Cytotoxic T cell (primary cell): ENCODE results near the genes SEC24B and MCUB.

DNA sequence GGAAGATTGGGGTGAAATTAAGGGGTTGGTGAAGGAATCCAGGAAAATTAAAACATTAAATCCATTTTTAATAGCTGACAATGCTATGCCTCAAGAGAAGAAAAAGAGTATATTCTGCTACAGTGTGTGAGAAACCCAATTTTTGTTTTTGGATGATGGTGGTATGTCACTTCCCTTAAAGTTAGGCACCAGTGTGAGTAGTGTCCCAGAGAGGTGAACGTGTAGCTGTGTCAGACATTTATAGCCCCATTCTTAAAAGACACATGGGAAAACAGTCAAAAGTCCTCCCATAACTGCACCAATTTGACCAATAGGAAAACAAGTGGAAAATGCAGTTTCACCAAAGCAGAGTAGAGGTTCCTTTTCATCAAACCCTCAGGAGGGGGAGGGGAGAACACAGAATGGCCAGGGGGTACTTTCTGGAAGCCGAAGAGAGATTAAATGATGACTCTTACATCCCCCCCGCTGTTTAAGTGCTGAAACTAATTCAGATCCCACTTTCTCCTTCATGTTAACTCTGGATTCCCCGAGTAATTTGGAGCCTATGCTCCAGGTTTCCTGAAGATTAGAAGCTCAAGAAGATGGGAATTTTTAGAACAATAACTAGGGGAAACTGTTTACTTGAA, 1.9 kb upstream of the LEF1 start:
- PRO-cap, 2 experiments, result no peak in any of the 2 experiments

DNA sequence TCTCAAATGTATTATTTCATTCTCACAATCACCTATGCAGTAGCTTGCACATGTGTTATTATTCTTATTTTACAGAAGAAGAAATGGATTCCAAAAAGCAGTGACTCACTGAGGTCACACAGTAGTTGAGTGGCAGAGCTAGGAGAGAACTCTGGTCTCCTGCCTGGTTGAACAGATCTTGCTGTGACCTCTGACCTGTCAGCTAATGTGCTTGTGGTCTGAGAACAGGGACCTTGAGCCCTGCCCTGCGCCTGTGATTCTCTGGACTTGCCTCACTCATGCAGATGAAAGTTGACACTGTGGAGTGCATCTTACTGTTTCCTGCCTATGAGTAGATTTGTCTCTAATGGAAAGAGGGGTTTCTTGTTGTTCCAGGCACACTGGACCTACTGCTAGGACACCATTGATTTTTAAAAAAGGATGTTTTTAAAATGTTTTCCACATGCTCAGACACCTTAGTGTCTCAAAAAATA, 32.3 kb downstream of the ETNPPL start:
- PRO-cap, 2 experiments, result no peak in any of the 2 experiments

DNA sequence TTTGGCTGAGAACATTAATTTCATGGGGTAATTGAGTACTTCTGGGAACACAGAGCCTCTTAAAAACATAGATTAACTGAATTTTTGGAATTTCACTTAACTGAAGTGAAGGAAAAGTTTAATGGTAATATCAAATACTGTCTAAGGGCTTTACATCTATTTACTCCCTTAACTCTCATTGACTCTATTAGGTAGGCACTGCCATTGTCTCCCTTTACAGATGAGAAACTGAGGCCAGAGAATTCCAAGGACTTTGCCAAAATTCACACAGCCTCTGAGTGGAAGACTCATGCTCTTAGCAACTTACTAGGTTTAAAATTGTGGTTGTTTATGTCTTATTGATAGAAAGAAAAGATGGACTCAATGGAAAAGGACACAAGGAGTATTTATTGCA, 154.0 kb upstream of the ETNPPL start:
- PRO-cap, 2 experiments, result peak in 1 of 2 experiments; most common plus-strand start position 238 of the sequence (in 1)

DNA sequence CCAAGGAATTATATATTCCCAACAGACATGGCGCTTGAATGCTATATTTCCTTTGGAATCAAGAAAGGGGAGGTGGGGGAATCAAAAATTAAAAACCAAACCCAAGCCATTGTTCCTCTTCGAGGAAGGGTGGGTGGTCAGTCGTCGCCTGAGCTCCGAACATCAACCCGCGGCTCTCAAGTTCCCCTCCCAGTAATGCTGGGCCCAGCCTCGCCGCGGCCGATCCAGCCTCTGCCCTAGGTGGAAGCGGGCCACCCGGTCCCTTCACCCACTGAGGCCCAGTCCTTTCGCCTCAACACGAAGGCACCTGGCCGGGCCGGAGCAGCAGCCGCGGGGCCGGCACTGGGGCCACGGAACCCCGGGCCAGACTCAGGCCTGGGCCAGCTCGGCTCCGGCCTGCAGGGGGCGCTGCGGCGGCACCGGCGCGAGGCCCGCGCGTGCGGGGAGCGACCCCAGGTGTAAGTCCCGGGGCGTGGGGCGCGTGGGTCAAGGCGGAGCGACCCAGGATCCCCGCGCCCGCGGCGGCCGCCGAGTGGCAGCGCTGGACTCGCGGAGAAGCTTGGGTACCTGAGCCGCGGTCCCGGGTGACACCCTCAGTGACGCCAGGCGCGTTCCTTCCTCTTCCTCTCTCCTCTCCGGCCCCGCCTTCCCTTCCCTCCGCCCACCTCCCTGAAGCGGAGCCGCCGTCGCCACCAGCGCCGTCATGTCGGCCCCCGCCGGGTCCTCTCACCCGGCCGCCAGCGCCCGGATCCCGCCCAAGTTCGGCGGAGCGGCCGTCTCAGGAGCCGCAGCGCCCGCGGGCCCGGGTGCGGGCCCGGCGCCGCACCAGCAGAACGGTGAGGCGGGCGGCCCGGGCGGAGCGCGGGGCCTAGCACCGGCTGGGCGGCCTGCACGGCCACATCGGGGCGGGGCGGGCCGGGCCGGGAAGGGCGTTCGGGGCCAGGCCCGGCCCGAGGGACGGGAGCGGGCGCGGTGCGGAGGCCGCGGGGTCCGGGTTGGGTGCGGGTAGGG, at the start of gene SEC24B:
Gene SEC24B (plus strand): TSS at position 649 of the 1,011 bp plus-strand sequence.
- PRO-cap, 2 experiments, result peak in 2 of 2 experiments; most common plus-strand start position 140 of the sequence (in 2); most common minus-strand start position 598 of the sequence (in 2)

GRCh38 chr4:109501705-109502764, 58.0 kb upstream of the MCUB start:
- PRO-cap, 2 experiments, result no peak in any of the 2 experiments

- PRO-cap, 2 experiments, result peak in 2 of 2 experiments; most common plus-strand start chr4:109560289 (in 2); most common minus-strand start chr4:109560028 (in 1)
Observed at GRCh38 chr4:109559960-109560719, at the start of gene MCUB. MCUB (plus strand) TSS chr4:109560246.

DNA sequence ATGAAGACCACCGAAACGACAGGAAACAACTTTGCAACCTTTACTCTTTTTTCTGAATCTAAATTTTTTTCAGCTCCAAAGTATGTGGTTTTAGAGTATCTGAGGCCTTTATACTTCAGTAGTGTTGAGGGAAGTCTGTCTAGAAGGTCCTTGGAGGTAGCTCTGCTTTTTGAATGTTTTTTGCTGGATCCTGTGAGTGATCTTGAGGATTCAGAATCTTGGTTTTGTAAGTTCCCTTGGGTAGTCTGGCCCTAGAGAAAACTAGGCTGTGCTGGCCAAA, 39.3 kb downstream of the MCUB start:
- PRO-cap, 2 experiments, result peak in 1 of 2 experiments; most common plus-strand start position 118 of the sequence (in 1)

DNA sequence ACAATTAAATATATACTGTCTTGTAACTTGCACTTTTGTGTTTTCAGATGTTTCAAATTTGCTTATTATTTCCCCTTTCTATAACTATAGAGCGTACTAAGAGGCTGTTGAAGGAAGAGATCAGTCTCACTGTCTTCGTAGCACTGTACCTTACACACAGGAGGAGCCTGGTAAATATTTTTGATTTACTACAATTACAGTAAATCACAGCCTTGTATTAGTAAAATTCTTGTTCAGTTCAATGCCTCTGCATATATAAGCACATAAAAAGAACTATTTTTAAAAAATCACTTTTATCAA, 395 bp downstream of the CFI start:
- PRO-cap, 2 experiments, result no peak in any of the 2 experiments

GRCh38 chr4:110134640-110134936, 63.8 kb downstream of the ELOVL6 start:
- PRO-cap, 2 experiments, result no peak in any of the 2 experiments

GRCh38 chr4:110196587-110196984, 1.8 kb downstream of the ELOVL6 start:
- PRO-cap, 2 experiments, result peak in 1 of 2 experiments; most common plus-strand start chr4:110196646 (in 1)

- PRO-cap, 2 experiments, result no peak in any of the 2 experiments
Observed at GRCh38 chr4:110198163-110198278, 394 bp downstream of the ELOVL6 start.

GRCh38 chr4:110410922-110412040, 64.7 kb upstream of the ENPEP start:
- PRO-cap, 2 experiments, result no peak in any of the 2 experiments

DNA sequence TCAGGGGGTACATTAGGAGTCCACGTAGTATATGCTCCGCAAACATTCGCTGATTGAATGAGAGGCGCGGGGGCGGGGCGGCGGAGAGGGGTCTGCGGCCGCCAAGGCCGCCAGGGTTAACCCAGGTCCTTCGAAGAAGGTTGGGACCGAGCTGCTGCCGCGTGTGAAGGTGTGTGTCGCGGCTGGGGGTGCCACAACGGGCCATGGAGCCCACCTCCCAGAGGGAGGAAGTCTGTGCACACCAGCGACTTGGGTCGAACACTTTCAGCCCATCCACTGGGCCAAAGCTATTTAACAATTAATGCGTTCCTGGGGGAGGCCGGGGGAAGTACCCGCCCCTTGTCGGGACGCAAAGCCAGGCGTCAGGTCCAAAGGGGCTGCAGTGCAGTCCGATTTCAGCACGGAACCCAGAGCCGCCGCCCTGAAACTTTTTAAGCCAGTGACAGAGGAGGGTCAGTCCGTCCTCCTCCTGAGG, 6.5 kb upstream of the PITX2 start:
- PRO-cap, 2 experiments, result no peak in any of the 2 experiments

- PRO-cap, 2 experiments, result no peak in any of the 2 experiments
Observed at GRCh38 chr4:110641934-110642256, 19.0 kb upstream of the PITX2 start.

GRCh38 chr4:111336659-111337029, 713.8 kb upstream of the PITX2 start:
- PRO-cap, 2 experiments, result no peak in any of the 2 experiments

- PRO-cap, 2 experiments, result no peak in any of the 2 experiments
Observed at GRCh38 chr4:112279939-112280389, 5.7 kb downstream of the TIFA start.

GRCh38 chr4:112818501-112819051, 181.6 kb downstream of the LARP7 start:
- PRO-cap, 2 experiments, result no peak in any of the 2 experiments

- PRO-cap, 2 experiments, result no peak in any of the 2 experiments
Observed at GRCh38 chr4:113145230-113146588, 96.3 kb downstream of the ANK2 start.

- PRO-cap, 2 experiments, result no peak in any of the 2 experiments
Observed at GRCh38 chr4:113293656-113294163, 244.3 kb downstream of the ANK2 start.

GRCh38 chr4:113339380-113339711, 289.9 kb downstream of the ANK2 start:
- PRO-cap, 2 experiments, result no peak in any of the 2 experiments